Paraaortic lymph node (tissue), 1 donor: ENCODE measurements around a stretch of chr12.

GRCh38 chr12:3865933-3866732, 7.1 kb downstream of the PARP11 start:
- PRO-cap, result no peak

GRCh38 chr12:4228114-4228561, 45.4 kb upstream of the CCND2 start:
- PRO-cap, result no peak

DNA sequence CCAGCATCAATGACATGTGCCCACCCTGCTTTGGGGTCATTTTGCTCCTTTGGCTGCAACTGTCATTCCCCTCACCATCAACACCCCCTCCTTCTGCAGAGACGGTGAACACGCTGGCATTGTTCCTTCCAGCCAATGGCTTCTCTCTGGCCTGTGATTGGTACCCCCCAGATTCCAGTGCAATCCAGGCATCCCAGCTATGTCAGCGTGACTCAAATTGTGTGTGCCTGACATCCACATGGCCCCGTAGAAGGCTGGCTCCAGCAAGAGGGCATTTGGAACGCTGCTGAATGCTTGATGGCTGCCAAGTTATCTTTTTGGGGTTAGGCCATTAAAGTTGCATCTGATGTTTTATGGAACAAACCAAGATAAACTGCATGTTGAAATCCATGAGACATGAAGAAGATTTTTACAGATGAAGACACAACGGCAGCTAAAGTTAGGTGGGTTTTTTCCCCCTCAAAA, 20.9 kb upstream of the CCND2 start:
- PRO-cap, result no peak

- PRO-cap, result no peak
Observed at GRCh38 chr12:4274260-4275001, 869 bp downstream of the CCND2 start.

DNA sequence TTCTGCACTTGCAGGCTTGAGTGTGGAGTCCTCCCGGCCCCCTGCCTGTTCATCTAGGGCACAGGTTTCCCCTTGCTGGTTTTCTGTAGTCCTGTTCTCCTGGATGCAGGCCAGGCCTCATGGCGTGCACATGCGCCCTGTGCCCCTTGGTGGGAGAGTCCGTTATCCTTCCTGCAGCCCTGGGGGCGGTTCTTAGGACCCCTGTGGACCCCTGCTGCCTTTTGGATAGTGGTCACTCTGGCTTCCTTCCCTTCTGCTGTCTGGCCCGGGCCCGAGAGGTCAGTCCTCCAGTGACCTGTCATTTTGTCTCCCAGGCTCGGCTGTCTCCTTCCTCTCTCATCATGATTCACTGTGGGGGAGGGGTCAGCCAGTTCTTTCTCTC, 6.8 kb downstream of the CCND2 start:
- PRO-cap, result no peak

- PRO-cap, result no peak
Observed at GRCh38 chr12:4292371-4293255, 19.1 kb downstream of the CCND2 start.

DNA sequence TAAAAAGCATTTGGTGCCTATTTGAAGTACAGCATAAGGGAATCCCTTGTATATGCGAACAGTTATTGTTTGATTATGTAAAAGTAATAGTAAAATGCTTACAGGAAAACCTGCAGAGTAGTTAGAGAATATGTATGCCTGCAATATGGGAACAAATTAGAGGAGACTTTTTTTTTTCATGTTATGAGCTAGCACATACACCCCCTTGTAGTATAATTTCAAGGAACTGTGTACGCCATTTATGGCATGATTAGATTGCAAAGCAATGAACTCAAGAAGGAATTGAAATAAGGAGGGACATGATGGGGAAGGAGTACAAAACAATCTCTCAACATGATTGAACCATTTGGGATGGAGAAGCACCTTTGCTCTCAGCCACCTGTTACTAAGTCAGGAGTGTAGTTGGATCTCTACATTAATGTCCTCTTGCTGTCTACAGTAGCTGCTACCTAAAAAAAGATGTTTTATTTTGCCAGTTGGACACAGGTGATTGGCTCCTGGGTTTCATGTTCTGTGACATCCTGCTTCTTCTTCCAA, 20.8 kb upstream of the TIGAR start:
- PRO-cap, result no peak

- PRO-cap, result no peak
Observed at GRCh38 chr12:4530993-4531642, 7.2 kb downstream of the C12orf4 start.

DNA sequence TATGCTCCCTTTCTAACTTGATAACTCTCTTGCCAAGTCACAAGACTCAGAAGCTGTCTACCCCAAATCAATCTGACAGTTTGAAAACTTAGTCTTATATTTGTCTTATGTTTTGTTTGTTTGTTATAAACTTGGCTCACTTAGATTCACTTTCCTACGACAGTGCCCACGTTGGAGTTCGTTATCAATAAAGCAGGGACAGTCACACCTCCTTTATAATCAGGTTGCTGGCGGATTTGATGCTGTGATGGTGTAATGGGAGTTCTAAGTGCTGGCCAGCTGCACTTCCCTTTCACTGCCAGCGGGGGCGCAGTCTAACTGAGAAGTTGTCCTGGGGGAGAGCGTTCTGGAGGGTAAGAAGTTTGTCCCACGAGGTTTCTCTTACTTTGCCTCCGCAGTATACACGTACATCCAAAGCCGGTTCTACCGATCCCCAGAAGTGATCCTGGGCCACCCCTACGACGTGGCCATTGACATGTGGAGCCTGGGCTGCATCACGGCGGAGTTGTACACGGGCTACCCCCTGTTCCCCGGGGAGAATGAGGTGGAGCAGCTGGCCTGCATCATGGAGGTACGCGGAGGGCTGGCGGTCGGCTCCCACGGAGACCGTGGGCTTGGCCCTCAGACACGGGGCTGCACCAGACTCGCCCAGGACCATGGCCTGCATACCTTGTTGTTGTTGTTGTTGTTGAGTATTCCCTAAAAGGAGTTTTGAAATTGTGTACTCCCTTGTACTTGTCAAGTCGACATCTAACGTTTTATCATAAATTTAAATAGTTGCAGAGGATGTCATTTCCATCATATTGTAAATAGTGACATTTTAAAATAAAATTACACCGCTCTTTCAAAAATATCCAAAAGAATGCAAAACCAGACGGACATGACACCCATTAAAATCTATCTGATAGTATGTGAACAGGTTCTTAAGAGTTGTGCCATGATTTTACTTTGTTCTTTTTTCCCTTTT, 42.8 kb downstream of the DYRK4 start:
- PRO-cap, result unidirectional peak, plus-strand start at position 384 of the sequence

DNA sequence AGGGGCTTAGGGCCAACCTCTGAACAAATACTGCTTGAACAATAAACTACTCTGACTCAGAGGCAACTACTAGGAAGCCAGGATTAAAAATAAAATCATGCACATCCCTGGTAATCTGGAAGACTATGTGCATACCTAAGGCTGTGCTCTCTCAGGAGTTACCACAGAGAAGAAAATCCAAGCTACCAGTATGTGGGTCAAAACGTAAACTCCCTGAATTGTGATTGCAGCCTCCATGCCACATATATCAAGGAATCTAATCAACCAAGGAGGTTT, 16.0 kb downstream of the GALNT8 start:
- PRO-cap, result no peak

DNA sequence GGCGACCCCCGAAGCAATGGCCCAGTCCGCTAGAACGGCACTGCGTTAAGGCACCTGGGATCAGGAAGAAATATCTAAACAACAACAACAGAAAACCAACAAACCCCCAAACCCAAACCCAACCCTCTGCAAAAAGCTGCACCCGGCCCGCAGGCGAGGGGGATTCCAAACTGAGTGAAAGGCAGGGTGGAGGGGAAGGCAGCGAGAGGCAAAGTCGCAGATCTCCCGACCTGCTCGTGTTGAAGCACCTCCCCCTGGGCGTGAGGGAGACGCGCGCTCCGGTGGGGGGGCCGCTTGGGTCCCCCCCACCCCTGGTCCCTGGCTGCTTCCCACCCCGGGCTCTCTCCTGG, 1.3 kb downstream of the KCNA1 start:
- PRO-cap, result no peak

- PRO-cap, result no peak
Observed at GRCh38 chr12:5171005-5171392, 127.3 kb downstream of the KCNA5 start.

GRCh38 chr12:5290262-5290813, 141.6 kb upstream of the NTF3 start:
- PRO-cap, result no peak

DNA sequence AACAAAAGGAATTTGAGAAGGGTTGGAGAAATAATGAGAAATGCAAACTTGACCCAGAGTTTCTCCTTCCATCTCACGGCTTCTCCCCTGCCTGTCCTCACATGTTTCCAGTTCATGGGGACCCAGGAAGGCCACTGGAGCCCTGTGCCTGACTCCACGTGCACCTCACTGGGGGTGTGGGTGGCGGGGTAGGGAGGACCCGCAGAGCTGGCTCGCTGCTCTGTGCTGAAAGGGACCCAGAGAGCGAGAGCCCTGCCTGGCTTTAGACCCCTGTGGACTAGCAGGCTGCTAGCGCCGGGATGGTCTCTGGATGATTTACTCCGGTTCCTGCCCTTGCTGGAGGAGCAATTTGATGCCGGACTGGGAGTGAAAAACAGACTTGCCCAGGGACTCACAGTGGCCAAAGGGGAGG, 49.0 kb downstream of the NTF3 start:
- PRO-cap, result no peak

- PRO-cap, result no peak
Observed at GRCh38 chr12:5993781-5994817, 49.0 kb upstream of the ANO2 start.

DNA sequence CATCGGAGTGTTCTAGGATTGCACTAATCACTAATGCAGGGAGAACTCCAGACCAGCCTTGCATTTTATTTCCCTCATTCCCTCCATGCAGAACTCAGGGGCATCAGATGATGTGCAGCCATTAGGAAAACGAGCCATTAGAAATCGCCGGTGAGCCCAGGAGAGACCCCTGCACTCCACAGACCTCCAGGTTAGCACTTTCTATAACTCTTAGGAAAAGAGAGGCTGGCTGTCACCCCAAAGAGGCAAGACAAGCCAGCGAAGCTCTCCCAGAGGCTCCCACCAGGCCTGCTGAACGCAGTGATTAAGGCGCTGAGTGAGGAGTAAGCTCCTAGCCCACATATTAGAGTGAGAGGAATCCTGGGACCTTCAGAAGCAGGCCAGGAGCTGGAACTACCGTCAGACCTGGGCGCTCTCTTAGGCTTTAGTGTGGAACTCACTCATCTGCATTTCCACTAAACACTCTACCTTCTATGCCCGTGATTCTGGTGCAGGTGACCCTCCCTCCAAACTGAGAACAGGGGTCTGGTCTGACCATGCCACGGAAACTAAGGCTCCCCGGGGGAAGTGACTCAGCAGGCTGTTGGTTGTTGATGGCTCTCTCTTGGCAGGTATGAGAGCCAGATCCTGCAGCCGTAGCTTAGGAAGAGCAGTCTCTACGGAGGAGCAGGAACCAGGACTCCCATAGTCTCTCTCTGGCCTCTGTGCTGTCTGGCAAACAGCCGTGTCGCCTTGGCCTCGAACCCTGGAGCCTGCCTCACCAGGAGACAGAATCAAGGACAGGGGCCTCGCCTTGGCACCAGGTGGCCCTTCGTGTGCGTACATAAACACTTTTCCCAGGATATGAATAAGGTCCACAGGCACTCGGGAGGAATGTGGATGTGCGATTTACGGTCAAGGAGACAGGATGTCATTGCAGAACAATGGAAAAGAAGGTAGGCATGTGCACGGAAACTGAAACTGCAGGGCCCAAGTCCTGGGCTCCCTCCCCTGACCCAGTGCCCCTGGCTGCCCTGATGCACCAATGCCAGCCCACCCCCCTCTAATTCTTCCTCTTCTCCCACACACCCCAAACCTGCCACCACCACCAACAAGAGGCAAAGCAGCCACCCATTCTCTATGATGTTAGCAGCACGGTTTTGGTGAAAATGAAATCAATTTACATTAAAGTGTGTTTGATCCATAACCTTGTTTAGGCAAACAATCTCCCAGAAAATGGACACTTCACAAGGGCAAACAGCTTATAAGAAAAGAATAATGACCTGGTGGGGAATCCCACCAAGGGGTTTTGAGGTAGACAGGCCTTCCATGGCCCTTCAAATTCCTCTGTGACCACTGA, 8.0 kb downstream of the VWF start:
- PRO-cap, result no peak

DNA sequence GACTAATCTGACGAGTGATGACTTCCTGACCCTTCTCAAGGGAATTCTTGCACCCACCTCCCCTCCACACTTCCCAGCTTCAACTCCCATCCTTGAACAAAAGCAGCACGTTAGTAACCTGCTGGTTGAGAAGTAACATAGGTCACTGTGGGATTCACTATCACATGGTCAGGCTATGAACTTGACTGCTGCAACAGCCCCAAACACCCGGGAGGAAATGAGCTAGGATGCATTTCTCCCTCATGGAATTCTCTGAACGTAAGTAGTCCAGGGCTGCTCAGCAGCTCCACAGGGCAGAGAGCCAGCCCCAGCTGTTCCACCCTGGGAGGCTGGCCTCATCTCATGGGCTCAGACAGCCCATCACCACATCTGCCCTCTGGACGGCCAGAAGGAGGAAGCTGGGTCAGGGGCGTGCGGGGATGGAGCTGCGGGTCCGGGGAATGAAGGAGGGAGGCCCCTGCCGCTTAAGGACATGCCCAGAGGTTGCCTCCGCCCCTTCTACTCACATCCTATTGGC, 37.0 kb upstream of the VWF start:
- PRO-cap, result no peak

- PRO-cap, result no peak
Observed at GRCh38 chr12:6183864-6184284, 16.3 kb upstream of the CD9 start.

GRCh38 chr12:6201121-6201777, 1.0 kb downstream of the CD9 start:
- PRO-cap, result no peak

GRCh38 chr12:6201778-6202361, 1.7 kb downstream of the CD9 start:
- PRO-cap, result no peak